Renal cortical epithelial cell (primary cell): Measurements from ENCODE around the gene IRF6.

- RRBS, result no CpG with 5 or more reads among the region's 5 CpGs
These were observed 42.9 kb downstream of the PLXNA2 start for GRCh38 chr1:208201164-208201727.

DNA sequence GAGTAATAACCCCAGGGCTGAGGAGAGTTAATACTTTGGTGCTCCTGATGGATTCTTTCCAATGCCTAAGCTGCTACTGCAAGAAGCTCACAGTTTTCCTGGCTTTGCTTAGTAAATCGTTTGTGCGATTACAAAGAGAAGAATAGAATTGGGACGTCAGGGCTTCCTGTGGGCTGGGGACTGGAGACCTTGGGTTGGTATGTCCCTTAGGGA, 40.4 kb downstream of the PLXNA2 start:
- RRBS, result no CpG with 5 or more reads among the region's 3 CpGs

DNA sequence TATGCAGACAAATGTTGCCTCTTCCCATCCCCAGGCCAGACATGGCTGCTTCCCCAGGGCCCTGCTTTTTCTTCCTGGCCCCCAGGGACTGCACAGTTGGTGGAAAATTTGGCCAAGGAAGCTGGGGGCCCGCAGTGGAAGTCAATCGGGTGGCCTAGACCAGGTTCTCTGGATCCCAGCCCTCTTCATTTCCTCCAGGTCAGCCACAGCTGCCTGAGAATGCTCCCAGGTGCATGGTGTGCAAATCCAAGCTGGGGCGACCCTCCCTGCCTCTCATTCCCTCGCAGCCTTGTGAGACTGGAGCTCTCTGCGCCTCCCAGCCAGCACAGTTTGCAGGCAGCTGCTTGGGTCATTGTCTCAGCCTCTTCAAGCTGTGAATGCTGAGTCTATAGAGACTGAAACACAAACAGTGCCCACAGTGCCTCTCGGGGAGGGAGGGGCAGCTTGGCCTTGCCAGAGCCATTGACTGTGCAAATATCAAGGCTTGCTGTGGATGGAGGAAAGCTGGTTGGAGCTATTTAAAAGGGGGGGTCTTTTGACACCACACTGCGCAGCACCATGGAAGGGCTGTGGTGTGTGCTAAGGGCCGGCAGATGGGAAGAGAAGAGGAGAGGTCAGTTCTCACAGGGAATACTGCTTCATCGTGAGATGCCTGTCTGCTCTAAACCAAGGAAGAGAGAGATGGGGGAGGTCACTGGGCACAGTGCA, 10.7 kb downstream of the PLXNA2 start:
- RRBS, result no CpG with 5 or more reads among the region's 9 CpGs

GRCh38 chr1:208309698-208310217, 65.6 kb upstream of the PLXNA2 start:
- RRBS, result no CpG with 5 or more reads among the region's 8 CpGs

GRCh38 chr1:208498053-208498495, 253.9 kb upstream of the PLXNA2 start:
- RRBS, result no CpG with 5 or more reads among the region's 2 CpGs

DNA sequence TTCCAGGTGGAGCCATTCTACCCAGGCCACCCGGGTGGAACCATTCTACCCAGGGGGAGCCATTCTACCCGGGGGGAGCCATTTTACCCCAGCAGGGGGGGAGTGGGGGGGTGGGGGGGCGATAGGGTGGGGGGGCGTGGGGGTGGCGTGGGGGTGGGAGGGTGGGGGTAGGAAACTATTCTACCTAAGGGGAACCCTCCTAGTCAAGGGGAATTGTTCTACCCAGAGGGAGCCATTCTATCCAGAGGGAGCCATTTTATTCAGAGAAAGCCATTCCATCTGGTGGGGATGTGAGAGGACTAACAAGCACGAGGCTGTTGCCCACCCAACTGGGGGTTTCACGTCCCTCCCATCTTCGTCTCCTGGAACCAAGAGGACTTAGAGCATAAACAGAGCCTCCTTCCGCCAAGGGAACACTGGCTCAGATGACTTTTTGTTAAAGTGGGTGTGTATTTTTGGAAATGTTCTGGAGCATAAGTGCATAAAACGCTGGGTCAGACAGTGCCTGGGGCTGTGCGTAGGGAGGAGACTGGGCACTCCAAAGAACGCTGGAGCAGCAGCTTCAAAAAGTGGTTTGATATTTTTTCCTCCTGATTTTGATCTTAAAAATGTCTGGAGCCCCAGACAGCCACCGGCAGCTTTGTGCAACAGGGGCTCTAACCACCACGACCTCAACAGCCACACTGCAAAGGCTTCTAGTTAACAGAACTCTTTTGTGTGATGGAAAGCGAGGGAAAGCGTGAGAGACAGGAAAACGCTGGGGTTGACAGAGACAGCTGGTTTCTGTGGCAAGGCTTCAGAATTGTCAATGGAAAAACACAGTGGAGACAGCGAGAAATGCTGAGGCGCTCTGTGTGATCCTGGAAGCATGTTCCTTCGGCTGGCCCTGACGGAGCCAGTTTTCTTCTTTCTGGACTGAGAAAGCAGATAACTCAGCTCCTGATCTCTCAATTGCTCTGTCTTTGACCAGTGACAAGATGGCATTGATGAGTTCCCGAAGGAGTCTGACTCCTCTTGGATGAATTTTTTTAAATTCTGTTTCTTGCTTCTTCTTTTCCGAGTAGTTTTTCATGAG, 363.6 kb upstream of the CAMK1G start:
- RRBS, result no CpG with 5 or more reads among the region's 23 CpGs

DNA sequence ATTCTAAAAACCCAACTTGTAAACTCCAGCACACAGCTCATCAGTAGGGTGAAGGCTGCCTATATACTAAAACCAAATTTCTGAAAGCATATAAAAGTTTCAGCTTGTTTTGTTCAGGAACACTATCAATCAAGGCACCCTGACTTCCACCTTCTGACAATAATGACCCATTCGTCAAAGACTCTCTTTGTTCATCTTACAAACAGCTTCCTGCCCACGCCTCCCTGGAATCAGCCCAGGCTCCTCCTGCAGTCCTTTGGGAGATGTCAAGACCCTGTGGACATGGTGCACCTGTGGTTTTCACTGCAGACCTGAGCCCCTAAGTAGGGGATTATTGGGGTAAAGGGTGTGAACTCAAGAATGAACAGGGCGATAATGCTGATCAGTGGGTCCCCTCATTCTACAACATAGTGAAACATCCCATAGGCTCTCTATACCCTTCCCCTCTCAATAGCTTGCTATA, 178.9 kb upstream of the CAMK1G start:
- RRBS, result no CpG with 5 or more reads among the region's 3 CpGs

- RRBS, result no CpG with 5 or more reads among the region's 10 CpGs
These were observed 33.8 kb downstream of the LAMB3 start for GRCh38 chr1:209618442-209618722.

- RRBS, result 95% methylated on average over 16 of the region's 22 CpGs
These were observed 26.4 kb downstream of the LAMB3 start for GRCh38 chr1:209625680-209626280.

DNA sequence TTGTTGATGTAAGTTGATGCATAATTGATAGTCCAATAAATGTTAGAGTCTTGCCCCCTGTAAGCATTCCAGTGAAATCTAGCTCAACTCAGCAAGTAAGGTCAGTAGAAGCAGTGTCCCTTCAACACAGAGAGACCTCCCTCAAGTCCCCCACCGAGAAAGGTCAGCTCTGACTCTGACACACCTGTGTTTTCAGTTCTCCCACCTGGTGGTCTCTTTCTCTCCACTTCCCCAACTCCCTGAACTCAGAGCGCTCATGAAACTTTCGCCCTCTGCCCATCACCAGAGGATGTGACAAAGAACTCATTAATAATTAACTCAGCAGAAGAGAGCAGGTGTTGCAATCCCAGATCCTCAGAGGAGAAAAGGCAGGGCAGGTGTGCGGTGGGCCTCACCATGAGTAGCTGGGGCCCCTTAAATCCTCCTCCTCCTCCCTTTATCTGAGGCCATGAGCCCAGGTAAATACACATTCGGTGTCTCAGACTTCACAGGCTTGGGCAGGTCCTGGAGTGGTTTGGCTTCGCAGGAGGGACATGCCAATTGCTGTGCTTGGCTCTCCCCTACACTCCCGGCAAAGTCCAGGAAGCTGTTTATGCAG, 1.6 kb upstream of the LAMB3 start:
- RRBS, result no CpG with 5 or more reads among the region's 7 CpGs

GRCh38 chr1:209719933-209720965, 15.6 kb downstream of the HSD11B1 start:
- RRBS, result no CpG with 5 or more reads among the region's 8 CpGs

- RRBS, result no CpG with 5 or more reads among the region's 4 CpGs
These were observed 3.2 kb upstream of the C1orf74 start for GRCh38 chr1:209787178-209788262.

- RRBS, result no CpG with 5 or more reads among the region's 10 CpGs
These were observed 6.3 kb upstream of the C1orf74 start for GRCh38 chr1:209790441-209791216.

- RRBS, result no CpG with 5 or more reads among the region's 2 CpGs
These were observed 1.7 kb downstream of the IRF6 start for GRCh38 chr1:209804185-209804672.

DNA sequence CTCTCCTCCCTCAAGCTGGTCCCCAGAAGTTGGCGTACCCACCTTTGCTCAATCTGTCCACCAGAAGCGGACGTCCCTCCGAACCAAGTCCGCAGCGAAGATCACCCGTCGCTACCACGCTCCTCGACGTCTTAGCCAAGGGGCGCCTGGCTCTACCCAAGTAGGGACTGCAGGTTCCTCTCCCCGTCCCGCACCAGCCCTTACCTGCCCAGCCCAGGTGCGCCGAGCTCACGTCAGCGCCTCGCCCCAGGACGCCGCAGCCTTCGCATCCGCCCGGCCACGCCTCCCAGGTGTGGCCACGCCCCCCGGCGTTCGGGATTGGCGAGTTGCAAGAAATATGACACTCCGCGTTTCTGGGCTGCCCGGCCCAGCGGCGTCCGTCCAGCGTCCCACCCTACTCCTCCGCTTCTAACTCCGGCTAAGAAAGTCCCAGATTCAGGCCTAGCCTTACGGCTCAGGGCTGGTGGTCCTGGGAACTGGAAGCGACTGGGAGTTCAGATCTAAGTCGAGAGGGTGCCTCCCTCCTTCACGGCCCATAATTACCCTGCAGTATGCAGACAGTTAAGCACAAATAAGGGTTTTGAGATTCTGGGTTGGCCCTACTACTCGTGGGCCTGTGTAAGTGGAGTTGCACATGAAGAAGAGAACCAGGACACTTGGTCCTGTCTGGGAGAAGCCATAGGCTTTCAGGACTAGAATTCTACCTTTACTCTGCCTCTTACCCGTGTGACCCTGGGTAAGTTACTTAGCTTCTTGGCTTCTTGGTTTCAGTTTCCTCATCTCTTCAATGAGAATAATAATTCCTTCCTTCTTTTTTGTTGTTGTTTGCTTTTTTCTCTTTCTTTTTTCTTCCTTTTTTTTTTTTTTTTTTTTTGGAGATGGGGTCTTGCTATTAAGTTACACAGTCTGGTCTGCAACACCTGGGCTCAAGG, at the start of gene IRF6:
IRF6 (minus strand) TSS at position 238 of the 932 bp plus-strand sequence.
- RRBS, result 3% methylated on average over 7 of the region's 45 CpGs

- RRBS, result no CpG with 5 or more reads among the region's 4 CpGs
These were observed 3.0 kb downstream of the UTP25 start for GRCh38 chr1:209830665-209831270.

GRCh38 chr1:209839549-209840668, 12.1 kb downstream of the UTP25 start:
- RRBS, result no CpG with 5 or more reads among the region's 10 CpGs

GRCh38 chr1:210232060-210232328, 602 bp upstream of the SERTAD4 start:
- RRBS, result no CpG with 5 or more reads among the region's 8 CpGs

DNA sequence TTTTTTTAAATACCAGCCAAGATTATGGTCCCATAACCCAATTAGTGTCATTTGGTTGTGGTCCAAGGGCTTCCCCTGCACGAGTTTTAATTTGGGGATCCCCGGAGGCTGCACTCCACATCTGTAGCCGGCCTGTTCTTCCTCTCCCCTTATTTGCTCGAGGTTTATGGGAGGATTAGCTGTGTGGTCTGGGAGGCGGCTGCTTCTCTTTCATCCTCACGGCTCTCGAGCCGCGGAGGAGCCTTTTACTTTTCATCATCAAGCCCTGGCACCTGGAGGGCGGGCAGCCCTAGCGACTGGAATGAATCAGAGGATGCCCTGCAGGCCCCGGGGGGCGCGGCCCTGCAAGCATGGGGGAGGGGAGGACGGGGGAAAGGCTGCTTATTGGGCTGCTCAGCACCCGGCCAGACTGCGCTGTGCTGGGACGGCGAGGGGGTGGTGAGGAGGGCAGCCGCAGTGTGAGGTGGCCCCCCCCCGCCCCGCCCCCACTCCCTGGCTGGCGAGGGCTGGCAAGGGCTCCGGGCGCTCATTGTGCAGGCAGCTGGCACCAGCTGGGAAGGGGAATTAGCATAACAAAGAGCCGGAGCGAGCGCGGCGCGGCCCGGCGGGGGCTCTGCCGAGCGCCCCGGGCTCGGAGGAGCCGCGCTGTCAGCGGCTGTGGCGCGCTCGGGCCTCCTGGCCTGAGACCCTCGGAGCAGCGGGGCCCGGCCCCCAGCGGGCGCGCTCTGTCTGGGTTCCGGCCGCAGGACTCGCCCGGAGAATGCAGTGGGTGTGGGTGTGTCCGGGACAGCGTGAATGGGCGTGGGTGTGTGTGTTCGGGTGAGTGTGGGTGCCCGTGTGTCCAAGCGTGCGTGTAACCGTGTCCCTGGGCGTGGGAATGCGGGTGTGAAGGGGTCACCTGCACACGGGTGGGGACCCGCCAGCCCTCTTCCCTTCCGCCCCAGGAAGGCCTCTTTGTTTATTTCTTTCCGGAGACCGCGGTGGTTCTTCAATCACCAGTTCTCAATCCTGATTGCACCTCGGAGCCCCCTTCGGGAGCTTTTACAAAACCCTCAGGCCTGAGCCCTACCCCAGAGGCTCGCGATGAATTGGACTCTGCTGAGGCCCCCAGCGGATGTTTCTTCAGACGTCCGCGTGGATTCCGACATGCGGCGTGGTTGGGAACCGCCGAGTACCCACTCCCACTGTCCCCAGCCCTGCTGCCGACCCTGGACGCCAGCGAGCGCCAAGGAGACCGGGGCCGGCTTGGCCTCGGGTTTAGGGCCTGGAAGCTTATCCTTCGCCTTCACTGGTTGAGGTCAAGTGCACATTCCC, 18.9 kb downstream of the SERTAD4 start:
- RRBS, result 3% methylated on average over 15 of the region's 90 CpGs

- RRBS, result no CpG with 5 or more reads among the region's 7 CpGs
These were observed 30.1 kb downstream of the SERTAD4 start for GRCh38 chr1:210262670-210263112.